Cerebellum (tissue), 5 donors: Measurements from ENCODE around the genes NDUFB3, TRAK2 and MPP4.

GRCh38 chr2:200788271-200788805 lies 23.4 kb upstream of the BZW1 start:
- PRO-cap, 3 experiments: no peak in any of the 3 experiments
- RAMPAGE, long total RNA: no peak

DNA sequence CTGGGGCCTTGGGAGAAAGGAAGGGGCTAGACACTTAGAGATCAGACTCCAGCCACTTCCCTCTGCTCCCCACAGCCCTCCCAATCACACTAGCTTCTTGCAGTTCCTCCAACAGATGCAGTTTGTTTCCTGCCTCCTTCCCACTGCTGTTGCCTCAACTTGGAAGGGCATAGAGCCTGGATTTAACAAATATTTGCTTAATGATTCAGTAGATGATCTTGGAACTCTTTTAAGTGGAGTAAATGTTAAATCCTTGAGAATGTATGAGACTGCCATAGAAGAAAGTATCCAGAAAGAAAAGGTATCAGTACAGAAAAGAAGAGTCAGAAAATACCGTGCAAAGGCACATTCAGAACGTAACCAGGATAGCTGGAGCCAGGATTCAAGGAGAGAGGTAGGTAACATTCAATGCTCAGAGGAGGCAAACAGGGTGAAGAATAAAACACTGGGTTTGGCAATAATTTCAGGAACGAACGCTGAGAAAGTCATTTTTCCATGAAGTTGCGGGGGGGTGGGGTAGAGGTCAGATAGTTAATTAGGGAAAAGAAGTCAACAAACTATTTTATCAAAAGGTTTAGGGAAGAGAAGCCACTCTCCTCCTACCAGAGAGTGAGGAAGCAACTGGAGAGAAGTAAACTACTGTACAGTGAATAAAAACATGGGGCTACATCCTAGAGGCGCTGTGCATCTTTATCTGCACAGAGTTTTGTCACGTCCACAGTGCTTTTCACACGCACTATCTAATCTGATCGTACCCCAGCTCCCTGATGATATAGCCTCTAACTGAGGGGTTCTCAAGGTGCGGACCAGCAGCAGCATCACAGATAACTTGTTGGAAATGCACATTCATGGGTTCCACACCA lies 1.2 kb upstream of the BZW1 start:
- PRO-cap, 3 experiments: no peak in any of the 3 experiments
- RAMPAGE, long total RNA: no peak

GRCh38 chr2:200831181-200831488 lies 19.4 kb downstream of the BZW1 start:
- PRO-cap, 3 experiments: no peak in any of the 3 experiments
- RAMPAGE, long total RNA: no peak

GRCh38 chr2:200851212-200851916 lies 13.1 kb downstream of the CLK1 start:
- PRO-cap, 3 experiments: no peak in any of the 3 experiments
- RAMPAGE, long total RNA: no peak

GRCh38 chr2:200968072-200968892 lies 4.8 kb upstream of the ORC2 start:
- PRO-cap, 3 experiments: no peak in any of the 3 experiments
- RAMPAGE, long total RNA: no peak

DNA sequence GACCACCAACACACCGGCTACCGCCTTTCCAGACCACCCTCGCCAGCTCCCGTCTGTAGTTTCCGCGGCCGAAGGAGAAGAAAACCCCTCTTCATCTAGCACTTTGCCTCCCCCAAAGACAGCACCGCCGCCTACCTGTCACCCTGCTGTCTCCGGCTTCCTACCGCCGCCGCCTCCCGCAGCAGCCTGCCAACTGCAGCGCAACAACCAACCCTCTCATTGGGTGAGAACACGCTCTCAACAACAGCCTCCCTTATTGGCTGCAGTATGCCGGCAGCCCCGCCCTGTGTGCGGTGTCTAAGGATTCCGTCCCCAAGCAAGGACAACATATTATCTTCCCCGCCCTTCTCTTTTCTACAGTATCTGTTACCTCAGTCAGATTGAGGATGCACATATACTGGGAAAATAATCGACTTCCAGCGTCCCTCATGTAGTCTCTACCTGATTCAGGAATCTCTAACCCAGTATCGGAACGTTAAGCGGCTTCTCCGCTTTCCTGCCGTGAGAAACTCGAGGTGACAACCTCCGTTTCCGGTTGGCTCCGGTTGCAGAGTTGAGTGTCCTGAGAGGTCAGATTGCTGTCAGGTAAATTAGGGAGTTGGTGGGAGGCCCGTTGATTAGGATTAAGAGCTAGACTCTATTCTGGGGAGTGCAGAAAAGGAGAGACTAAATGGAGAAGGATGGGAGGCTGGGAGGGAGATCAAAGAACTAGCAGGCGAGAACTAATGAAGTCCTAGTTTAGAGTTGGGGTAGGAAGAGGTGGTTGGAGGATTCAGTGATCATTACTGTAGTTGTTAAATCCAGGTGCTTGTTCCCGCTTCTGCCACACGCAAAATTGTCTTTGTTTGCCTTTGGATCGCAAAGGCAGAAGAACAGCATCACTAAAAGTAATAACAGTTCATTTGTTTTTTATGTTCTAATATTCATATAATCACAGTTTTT lies at the start of gene NDUFB3:
Gene NDUFB3 (plus strand): TSS at position 527 of the 942 bp plus-strand sequence.
- PRO-cap, 3 experiments: peak in 3 of 3 experiments; most common plus-strand start position 548 of the sequence (in 2); most common minus-strand start position 148 of the sequence (in 1)
- RAMPAGE, long total RNA: start-site peak on the minus strand centred at position 167 of the sequence, 28 bp wide, 235 and 198 reads in 2 replicates

DNA sequence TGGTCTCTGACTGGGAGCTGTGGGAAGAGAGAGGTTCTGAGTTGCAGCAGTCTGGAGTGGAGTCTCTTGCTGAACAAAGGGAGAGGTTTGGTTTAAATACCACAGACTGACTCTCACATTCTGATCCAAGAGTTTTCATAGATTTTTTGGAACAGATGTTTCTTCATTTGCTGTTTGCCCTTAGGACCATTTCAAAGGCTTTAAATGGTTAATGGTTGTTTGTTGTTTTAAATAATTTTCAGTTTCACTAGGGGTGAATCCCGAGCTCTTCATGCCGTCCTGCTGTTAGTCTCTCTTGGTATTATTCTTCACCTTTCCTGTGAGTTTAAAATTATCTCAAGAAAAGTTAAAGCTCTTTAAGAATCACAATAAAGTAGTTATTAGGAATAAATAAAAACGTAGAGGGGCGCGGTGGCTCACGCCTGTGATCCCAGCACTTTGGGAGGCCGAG lies 949 bp upstream of the CFLAR start:
- PRO-cap, 3 experiments: no peak in any of the 3 experiments
- RAMPAGE, long total RNA: no peak

- PRO-cap, 3 experiments: no peak in any of the 3 experiments
- RAMPAGE, long total RNA: no peak
Observed at GRCh38 chr2:201119189-201119796, 3.3 kb downstream of the CFLAR start.

GRCh38 chr2:201122113-201123339 lies 6.6 kb downstream of the CFLAR start:
- PRO-cap, 3 experiments: no peak in any of the 3 experiments
- RAMPAGE, long total RNA: no peak

- PRO-cap, 3 experiments: no peak in any of the 3 experiments
- RAMPAGE, long total RNA: no peak
Observed at GRCh38 chr2:201176123-201176799, 6.7 kb upstream of the CASP10 start.

GRCh38 chr2:201261980-201262301 lies 1.6 kb downstream of the CASP8 start:
- PRO-cap, 3 experiments: no peak in any of the 3 experiments
- RAMPAGE, long total RNA: no peak

DNA sequence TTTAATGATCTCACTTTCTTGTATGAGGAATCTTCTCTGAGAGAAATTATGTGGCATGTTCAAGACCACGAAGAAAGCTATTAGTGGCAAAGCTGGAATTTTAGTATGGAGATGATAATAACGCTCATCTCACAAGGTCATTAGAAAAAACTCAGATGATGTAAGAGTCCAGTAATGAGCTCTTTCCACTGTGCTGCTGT lies 46.0 kb upstream of the FLACC1 start:
- PRO-cap, 3 experiments: no peak in any of the 3 experiments
- RAMPAGE, long total RNA: no peak

- PRO-cap, 3 experiments: peak in 3 of 3 experiments; most common plus-strand start chr2:201451746 (in 2); most common minus-strand start chr2:201451245 (in 2)
- RAMPAGE, long total RNA: no peak
Observed at GRCh38 chr2:201450680-201451827, at the start of gene TRAK2. Gene TRAK2, minus strand, starts transcription at chr2:201451458.

GRCh38 chr2:201465744-201466163 lies 14.2 kb downstream of the STRADB start:
- PRO-cap, 3 experiments: no peak in any of the 3 experiments
- RAMPAGE, long total RNA: no peak

GRCh38 chr2:201698503-201698996 lies at the start of gene MPP4:
Gene MPP4, minus strand, starts transcription at chr2:201698644.
- PRO-cap, 3 experiments: no peak in any of the 3 experiments
- RAMPAGE, long total RNA: no peak

DNA sequence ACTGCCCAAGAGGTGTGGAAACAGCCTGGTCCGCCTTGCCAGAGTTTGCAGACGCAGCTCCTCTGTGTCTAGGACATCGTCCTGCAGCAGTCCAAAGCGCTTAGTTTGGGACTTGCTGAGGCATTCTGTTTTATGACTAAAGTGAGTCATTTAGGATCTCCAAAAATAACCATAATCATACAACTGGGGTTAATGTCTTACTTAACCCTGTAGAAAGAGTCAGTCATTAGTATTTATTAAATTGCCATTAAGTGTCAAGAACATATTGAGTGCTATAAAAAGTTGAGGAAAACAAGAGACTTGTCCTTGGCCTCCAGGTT lies 74.8 kb downstream of the CDK15 start:
- PRO-cap, 3 experiments: no peak in any of the 3 experiments
- RAMPAGE, long total RNA: no peak

- PRO-cap, 3 experiments: no peak in any of the 3 experiments
- RAMPAGE, long total RNA: no peak
Observed at GRCh38 chr2:201949059-201949660, 84.5 kb upstream of the FZD7 start.

DNA sequence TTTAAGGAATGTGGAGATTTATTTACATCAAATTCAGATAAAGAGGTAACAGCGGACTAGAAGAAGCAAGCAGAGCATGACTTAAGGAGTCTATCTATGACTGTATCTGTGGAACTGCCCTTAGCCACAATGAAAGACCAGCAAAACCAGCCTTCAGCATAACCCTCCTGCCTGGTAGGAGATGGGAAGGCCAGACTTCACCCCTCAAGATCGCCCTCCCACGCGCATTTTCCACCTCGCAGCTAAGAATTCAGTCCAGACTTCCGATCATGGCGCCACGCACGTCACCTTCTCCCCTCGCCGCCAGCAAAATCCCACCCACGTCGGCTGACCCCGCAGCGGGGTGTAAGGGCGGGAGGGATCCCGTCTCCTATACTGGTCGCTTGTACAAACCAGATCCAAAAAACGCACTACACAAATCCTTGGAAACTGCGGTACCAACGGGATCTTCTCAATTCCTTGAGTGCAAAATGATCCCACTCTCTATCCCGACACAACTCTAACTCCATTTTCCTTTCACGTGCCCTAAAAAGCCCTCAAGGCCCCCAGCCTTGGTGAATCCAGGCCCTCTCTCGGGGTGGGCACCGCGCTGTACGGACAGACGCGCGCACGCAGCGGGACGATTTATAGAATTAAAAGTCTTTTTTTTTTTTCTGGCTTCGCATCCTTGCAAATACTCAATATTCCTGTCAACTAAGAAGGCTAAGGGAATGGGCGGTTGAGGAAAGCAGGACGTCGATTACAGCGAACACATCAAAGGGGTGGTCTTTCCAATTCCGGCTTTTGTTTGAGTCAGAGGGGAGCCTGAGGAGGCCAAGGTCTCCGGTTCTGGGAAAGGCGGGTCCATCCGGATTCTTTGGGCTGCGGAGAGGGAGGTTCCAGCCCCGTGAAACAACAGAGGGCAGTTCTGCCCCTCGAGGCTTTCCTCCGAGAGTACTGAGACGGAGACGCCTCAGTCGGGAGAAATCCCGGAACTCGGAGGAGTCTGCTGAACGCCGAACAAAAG lies 892 bp upstream of the BMPR2 start:
- PRO-cap, 3 experiments: peak in 3 of 3 experiments; most common plus-strand start position 955 of the sequence (in 3); most common minus-strand start position 794 of the sequence (in 1)
- RAMPAGE, long total RNA: no peak

GRCh38 chr2:202377168-202377778 lies 1.1 kb downstream of the BMPR2 start:
- PRO-cap, 3 experiments: peak in 2 of 3 experiments; most common plus-strand start chr2:202377645 (in 1); most common minus-strand start chr2:202377556 (in 1)
- RAMPAGE, long total RNA: no peak

DNA sequence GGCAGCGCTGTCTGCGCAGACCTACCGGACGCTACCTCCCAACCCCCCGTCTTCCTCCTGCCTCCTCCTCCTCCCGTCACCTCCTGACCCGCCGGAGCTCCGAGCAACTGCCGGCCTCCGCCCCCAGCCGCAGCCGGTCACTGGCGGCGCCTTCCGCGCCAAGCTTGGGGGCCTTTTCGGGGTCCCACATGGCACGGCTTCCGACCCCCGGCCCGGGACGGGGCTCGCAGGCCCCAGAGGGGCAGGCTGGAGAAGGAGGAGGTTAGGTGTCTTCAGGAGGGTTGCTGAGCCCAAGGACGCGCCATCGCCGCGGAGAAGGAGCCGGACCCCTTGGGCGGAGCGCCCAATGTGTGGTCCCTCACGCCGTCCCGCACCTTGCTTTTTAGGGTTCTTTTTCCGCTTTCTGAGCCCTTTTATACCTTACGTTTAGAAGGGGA lies 372 bp downstream of the CARF start:
- PRO-cap, 3 experiments: peak in 1 of 3 experiments; most common plus-strand start position 140 of the sequence (in 1); most common minus-strand start position 59 of the sequence (in 1)
- RAMPAGE, long total RNA: start-site peak on the plus strand centred at position 106 of the sequence, 55 bp wide, 28 and 18 reads in 2 replicates